Kidney epithelial cell (primary cell): Measurements from ENCODE around the gene NIN.

DNA sequence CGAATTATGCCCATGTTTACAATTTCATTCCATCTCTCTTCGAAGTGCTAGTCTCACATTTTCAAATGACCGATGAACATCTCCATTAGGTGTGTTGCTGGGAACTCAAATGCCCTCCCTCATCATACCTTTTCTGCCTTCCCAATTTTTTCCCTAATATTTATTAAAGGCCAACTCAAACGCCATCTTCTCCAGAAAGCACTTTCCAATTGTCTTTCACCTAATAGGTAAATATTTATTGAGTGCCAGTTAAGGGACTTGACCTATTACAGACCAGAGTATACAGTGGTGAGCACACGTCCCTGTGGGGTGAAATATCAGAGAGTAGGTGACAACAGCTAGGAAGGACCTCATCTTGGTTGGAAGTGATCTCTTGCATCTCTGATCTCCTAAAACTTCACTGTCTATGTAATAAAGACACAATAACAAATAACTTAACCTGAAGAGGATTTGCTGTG, 64.5 kb downstream of the ARF6 start:
- RAMPAGE, long total RNA, result no peak
- RRBS, result no CpG with 5 or more reads among the region's 5 CpGs

GRCh38 chr14:50013434-50013713, 103.0 kb downstream of the VCPKMT start:
- RAMPAGE, long total RNA, result no peak
- RRBS, result no CpG with 5 or more reads among the region's 3 CpGs

- RAMPAGE, long total RNA, result no peak
- RRBS, result no CpG with 5 or more reads among the region's 13 CpGs
Observed at GRCh38 chr14:50018126-50019126, 97.9 kb downstream of the VCPKMT start.

GRCh38 chr14:50061387-50062119, 54.8 kb downstream of the VCPKMT start:
- RAMPAGE, long total RNA, result no peak
- RRBS, result no CpG with 5 or more reads among the region's 8 CpGs

GRCh38 chr14:50069255-50069754, 47.1 kb downstream of the VCPKMT start:
- RAMPAGE, long total RNA, result no peak
- RRBS, result no CpG with 5 or more reads among the region's 2 CpGs

DNA sequence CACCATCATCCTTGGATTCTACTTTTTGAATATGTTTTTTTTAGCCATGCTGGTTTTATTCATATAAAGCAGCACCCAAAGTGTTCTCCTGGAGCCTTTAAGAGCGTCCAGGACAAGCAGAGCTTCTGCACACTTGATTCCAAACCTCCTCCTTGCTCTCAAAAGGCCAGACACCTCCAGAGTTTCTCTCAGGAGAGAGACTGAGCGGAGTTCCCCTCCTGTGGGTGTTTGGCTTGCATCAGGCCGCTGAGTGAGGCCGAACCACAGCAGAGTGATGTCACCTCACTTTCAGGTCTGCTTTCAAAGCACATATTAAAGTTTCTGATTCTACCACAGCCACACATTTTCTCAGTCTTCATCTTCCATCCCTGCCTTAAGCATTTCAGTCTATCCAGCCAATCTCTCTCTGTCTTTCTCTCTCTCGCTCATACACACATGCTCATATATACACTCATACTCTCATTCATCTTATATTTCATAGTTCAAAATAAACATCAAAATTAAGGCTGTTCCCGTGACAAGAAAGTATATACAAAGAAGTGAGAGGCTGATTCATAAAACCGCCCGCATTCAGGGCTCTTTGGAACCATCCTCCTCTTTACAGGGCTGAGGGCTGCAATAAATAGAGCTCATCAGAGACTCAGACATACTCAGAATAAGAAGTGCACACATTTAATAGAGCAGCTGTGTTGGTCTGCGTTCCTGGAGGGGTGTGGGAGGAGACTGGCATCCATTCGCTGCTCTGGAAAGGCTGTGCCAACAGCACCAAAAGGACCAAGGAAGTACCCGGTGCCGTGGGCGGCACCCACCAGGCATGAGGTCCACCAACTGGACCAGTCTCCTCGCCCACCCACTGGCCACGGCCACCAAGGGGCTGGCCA, 33.1 kb downstream of the VCPKMT start:
- RAMPAGE, long total RNA, result no peak
- RRBS, result no CpG with 5 or more reads among the region's 15 CpGs

DNA sequence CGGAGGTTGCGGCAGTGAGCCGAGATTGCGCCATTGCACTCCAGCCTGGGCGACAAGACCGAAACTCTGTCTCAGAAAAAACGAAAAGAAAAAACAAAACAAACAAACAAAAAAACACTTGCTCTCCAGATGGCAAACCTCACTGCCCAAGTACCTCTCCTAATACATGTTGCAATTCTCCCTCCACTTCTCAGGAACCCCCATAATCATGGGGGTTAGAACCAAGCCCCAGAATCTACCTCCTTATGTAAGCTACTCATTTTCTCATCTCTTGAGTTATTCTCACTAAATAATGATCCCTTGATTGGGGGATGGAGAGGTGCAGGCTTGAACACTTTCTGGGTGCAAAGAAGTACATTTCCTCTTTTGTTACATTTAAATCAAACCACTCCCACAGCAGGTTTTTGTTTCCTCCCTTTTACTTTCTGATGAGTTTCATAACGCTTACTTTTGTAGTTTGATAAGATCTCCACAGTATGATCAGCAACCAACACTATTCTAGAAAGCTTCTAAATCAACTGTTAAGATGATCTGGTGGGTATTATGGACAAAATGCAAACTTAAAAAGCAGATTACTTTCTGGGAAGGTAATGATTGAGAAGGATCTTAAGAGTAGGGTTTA, 20.6 kb downstream of the VCPKMT start:
- RAMPAGE, long total RNA, result no peak
- RRBS, result no CpG with 5 or more reads among the region's 8 CpGs

DNA sequence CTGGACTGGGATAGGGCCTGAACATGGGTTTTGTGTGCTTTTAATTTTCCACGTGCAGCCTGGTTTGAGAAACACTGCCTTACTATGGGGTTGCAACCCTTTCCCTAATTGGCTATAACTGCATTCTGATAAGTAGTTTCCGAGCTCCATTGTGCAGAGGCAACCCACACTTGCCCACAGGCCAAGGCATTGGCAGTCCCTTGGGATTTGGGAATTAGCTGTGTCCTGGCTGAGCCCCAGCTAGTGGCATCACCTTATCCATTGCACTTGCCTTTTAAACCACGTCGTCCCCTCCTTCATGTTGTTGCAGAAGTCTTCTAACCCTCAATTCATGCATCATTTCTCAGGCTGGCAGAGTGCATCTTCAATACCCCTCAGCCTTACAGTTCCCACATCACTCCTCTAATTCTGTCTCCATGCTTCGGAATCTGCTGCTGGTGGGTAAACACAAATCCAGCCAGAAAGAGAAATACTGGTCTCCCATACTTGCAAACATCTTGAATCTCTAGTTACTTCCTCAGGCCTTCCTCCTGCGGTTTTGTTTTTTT, 10.1 kb downstream of the VCPKMT start:
- RAMPAGE, long total RNA, result no peak
- RRBS, result no CpG with 5 or more reads among the region's 6 CpGs

GRCh38 chr14:50345529-50346591, 33.7 kb downstream of the DMAC2L start:
- RAMPAGE, long total RNA, result no peak
- RRBS, result no CpG with 5 or more reads among the region's 7 CpGs

DNA sequence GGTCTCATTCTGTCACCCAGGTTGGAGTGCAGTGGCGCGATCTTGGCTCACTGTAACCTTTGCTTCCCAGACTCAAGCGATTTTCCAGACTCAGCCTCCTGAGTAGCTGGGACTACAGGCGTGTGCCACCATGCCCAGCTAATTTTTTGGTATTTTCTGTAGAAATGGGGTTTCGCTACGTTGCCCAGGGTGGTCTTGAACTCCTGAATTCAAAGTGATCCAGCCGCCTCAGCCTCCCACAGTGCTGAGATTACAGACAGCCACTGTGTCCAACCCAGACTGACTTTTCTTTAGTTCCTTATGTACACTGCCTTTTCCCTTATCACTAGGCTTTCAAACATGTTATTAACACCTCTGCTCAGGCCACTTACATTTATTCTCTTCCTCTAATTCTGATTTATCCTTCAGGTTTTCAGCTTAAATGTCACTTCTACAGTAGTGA, 63.1 kb upstream of the CDKL1 start:
- RAMPAGE, long total RNA, result no peak
- RRBS, result no CpG with 5 or more reads among the region's 7 CpGs

DNA sequence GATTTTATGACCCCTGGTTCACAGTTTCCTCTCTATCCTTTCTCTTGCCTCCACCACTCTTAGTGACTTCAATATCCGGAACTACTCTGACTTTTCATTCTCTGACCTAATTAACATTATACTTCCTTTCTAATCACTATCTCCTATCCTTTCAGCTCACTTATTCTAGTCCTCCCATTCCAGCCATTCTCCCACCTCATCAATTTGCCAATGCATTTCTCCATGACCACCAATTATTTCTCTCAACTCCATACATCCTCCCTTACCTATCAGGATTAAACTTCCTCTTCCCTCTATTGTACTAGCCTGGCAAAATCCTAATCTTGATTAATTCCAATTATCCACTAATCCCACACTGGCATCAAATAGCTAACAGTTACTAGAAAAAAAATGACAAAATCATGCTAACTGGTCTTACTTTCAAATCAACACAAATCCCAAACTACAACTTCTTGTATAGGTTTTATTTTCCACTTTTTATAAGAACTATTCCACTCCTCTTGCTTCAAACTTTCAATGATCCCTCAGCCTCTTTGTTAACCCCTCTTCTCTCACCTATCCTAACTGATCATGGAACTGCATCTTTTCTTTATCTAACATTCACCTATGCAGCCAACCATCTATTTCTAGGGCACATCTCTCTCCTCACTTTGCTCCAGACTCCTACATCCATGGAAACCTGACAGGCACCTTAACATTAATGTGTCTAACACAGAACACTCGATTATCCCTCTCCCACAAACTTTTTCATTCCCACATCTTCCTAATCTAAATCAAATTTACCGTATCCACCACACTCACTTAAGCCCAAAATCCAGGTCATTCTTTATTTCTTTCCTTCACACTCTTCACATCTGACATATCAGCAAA, 16.9 kb downstream of the MAP4K5 start:
- RAMPAGE, long total RNA, result no peak
- RRBS, result no CpG with 5 or more reads among the region's 3 CpGs

GRCh38 chr14:50677423-50677952, 9.4 kb upstream of the SAV1 start:
- RAMPAGE, long total RNA, result no peak
- RRBS, result no CpG with 5 or more reads among the region's 6 CpGs

GRCh38 chr14:50772901-50773373, 58.0 kb downstream of the NIN start:
- RAMPAGE, long total RNA, result no peak
- RRBS, result no CpG with 5 or more reads among the region's 3 CpGs

- RAMPAGE, long total RNA, result no peak
- RRBS, result no CpG with 5 or more reads among the region's 4 CpGs
Observed at GRCh38 chr14:50792239-50792482, 38.8 kb downstream of the NIN start.

- RAMPAGE, long total RNA, result no peak
- RRBS, result 2% methylated on average over 37 of the region's 97 CpGs
Observed at GRCh38 chr14:50830976-50831968, at the start of gene NIN. Gene NIN, minus strand, starts transcription at chr14:50831162.

GRCh38 chr14:50935420-50935909, 8.8 kb downstream of the PYGL start:
- RAMPAGE, long total RNA, result no peak
- RRBS, result no CpG with 5 or more reads among the region's 3 CpGs

- RAMPAGE, long total RNA, result no peak
Observed at GRCh38 chr14:50968031-50968184, 23.6 kb upstream of the PYGL start.

DNA sequence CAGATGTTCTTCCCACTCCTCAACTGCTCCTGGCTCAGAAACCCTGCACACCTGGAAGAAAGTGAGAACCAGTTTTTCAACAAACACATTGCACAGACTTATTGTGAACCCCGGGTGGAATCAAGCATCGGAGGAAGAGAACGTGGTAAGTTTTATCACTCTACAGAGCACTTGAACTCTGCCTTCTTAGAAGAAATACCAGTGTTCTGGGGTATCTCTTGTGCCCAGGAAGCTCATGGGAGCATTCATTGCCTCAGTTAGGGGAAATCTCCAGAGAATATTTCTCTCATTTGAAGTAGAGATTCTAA, 93.3 kb downstream of the TMX1 start:
- RAMPAGE, long total RNA, result no peak
- RRBS, result no CpG with 5 or more reads among the region's 3 CpGs

DNA sequence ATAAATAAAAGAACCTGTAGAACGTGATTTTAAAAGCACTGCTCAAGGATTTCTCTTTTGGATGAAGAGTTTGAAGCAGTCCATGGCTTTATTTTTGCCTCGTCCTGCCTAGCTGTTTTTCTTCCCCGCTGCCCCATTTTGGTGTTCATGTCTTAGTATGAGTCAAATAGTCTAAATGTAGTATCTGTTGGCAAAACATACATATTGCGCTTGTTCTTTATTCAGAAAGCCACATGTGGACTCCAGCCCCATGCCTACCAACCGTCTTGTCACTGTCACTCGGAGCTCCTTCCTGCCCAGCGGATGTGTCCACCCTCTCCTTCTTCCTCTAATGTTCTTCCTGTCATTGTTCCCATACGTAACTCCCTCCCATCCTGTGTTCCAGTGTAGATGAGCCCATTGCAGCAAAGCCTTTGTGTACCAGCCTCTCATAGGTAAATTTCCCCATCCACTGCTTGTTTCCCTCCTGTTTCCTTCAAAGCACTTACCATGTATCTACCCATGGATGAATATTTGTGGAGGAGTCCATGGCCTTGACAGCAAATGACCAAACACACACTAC, 120.5 kb downstream of the TMX1 start:
- RAMPAGE, long total RNA, result no peak
- RRBS, result no CpG with 5 or more reads among the region's 8 CpGs

DNA sequence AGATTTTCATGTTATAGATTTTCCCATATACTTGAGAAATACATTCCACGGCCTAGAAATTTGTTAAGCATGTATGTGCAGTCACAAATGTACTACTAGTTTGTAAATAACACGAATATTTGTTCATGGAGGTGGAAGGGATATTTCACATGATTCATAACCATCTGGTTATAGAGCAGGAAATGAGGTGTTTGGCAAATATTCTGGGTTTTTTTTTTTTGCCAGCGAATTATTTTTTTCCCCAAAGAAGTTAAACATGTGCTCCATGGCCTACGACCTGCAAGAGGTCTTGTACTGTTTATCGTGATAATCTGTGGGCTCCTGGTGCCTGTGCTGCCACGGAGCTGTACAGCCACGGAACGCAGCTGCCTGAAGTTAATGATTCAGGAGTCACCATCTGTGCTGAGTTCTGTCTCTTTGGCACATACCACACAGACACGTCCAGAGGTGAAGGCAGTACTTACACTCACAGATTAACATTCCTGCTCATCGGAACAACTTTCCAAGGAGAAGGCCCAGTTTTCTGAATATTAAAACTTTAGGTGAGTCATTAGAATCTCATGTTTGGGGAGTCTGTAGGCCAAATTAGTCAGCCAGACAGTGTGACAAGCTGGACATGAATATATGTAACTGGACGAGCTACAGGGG, 156.3 kb downstream of the TMX1 start:
- RAMPAGE, long total RNA, result no peak
- RRBS, result no CpG with 5 or more reads among the region's 11 CpGs